SK-N-DZ (cell line): ENCODE results near the gene CACNA1C.

DNA sequence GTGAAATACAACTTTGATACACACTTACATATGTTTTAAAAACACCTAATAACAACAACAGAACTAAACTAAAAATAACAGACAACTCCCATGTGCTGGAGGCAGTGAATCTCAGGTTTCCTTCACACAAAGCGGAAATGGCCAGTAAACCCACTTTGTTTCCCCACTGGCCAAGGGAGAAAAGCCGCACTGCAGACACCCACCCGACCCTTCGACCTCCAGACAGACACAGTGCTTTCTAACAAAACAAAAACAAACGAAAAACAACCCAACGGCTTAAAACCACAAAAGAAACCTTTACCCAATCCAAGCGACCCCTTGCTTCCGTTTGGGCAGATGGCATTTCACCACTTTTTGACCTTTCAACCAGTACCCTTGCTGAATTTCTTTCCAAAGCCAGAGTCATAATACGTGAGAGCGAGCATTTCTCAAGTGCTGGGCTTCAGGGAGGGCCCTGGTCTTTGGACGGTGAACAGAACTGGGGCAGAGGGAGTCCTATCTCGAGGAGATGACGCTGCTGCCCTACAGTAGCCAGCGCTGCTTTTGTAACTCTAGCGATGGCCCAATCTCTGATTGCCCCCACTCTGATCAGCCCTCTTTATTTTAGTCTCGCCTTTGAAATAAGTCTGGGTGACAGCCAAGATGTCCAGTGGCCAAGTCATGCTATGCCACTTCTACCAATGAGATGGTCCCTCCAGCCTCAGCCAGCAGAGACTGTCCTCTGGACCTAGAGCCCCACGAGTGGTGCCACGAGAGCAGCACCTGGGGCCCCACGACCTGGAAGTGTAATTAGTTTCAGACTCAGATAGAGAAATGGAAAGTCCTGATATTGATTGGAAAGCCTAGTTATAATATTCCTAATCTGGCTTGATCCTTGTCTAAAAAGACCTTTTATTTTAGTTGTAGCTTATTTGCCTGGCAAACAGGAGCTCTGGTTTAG, 21.9 kb upstream of the ADIPOR2 start:
RAMPAGE:
- cytosol, long total RNA, result no peak
- nucleus, long total RNA, result no peak

DNA sequence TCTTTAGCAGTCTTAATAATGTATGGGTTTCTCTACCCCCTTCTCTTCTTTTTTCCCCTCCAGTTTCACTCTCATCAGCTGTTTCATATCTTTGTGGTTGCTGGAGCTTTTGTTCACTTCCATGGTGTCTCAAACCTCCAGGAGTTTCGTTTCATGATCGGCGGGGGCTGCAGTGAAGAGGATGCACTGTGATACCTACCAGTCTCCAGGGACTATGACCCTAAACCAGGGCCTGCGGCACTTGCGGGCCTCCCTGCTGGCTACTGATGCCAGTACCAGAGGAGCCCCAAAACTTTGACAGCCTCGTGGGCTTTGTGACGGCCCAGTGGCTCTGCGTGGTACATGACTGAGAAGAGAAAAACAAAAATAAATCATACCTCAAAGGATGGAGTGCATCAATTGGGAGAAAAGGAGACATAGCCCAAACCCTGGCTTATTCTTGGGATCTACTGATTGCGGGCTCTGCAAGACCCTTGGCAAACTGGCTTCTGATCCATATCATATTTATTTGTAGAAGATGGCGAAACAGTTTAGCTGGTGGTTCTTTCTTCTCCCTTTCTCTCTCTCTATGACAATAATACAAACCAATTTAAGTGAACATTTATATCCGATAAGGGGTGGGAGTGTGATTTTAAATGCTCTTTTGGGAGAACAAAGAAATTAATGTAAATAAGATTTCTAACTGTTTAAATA, 34.3 kb upstream of the LRTM2 start:
RAMPAGE:
- cytosol, long total RNA, result no peak
- nucleus, long total RNA, result no peak

DNA sequence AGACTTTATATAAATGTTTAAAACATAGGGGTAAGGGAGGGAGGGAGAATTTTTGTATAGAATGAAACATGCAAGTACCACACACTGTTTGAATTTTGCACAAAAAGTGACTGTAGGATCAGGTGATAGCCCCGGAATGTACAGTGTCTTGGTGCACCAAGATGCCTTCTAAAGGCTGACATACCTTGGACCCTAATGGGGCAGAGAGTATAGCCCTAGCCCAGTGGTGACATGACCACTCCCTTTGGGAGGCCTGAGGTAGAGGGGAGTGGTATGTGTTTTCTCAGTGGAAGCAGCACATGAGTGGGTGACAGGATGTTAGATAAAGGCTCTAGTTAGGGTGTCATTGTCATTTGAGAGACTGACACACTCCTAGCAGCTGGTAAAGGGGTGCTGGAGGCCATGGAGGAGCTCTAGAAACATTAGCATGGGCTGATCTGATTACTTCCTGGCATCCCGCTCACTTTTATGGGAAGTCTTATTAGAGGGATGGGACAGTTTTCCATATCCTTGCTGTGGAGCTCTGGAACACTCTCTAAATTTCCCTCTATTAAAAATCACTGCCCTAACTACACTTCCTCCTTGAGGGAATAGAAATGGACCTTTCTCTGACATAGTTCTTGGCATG, 33.7 kb upstream of the LRTM2 start:
RAMPAGE:
- cytosol, long total RNA, result no peak
- nucleus, long total RNA, result no peak

RAMPAGE:
- cytosol, long total RNA, result no peak
- nucleus, long total RNA, result no peak
Observed at GRCh38 chr12:1796798-1797117, 23.6 kb upstream of the LRTM2 start.

RAMPAGE:
- cytosol, long total RNA, result no peak
- nucleus, long total RNA, result no peak
Observed at GRCh38 chr12:1797118-1797965, 23.0 kb upstream of the LRTM2 start.

RAMPAGE:
- cytosol, long total RNA, result no peak
- nucleus, long total RNA, result no peak
Observed at GRCh38 chr12:1920816-1921440, 2.5 kb upstream of the CACNA2D4 start.

GRCh38 chr12:1936228-1937513, 18.2 kb upstream of the CACNA2D4 start:
RAMPAGE:
- cytosol, long total RNA, result no peak
- nucleus, long total RNA, result no peak

RAMPAGE:
- cytosol, long total RNA, result no peak
- nucleus, long total RNA, result no peak
Observed at GRCh38 chr12:2012213-2012776, 8.0 kb upstream of the DCP1B start.

RAMPAGE:
- cytosol, long total RNA, result no peak
- nucleus, long total RNA, result no peak
Observed at GRCh38 chr12:2051998-2052914, 531 bp upstream of the CACNA1C start.

DNA sequence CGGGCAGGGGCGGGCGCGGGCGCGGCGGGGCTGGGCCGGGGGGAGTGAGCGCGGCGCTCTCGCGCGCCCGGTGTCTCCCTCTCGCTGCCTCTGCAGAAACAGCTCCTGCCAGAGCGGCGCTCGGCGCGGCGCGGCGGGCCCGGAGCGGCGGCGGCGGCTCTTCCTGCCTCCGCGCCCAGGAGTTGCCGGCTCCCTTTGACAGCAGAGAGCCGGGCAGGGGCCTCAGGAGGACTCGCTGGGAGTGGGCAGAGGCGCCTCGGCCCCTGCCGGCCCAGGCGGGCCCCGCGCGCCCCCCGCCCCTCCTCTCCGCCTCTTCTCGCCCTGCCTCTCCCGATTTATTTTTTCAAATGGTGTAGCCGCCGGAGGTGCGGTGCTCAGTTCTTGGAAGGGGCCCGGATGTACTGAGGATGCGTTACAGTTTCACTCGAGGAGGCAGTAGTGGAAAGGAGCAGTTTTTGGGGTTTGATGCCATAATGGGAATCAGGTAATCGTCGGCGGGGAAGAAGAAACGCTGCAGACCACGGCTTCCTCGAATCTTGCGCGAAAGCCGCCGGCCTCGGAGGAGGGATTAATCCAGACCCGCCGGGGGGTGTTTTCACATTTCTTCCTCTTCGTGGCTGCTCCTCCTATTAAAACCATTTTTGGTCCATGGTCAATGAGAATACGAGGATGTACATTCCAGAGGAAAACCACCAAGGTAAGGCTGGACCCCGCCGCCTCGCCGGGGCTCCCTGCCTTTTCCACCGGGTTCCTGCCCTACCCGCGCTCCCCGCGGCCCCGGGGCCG, at the start of gene CACNA1C:
Gene CACNA1C (plus strand): TSS at position 73 of the 786 bp plus-strand sequence.
RAMPAGE:
- cytosol, long total RNA, result no peak
- nucleus, long total RNA, result no peak

RAMPAGE:
- cytosol, long total RNA, result no peak
- nucleus, long total RNA, result no peak
Observed at GRCh38 chr12:2055102-2055488, 2.3 kb downstream of the CACNA1C start.

DNA sequence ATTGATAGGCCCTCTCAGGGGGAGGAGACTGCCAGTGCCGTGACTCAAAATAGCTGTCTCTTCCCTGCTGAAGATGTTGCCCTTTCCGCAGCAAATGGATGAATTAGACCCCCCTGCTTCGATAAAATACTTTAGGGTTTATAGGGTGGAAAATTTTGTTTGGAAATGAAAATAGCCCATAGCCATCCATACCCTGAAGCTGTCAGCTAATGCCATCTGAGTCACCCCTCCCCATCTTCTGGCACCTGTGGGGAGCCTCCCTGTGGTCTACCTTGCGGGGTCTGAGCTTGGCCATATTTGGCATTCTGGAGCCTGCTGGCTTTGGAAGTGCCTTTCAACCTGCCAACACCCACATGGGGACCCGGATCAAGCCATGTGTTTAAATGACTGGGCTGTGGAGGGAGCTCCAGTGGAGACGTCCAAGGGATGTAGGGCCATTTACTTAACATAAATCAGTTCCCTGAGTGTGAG, 21.8 kb downstream of the CACNA1C start:
RAMPAGE:
- cytosol, long total RNA, result no peak
- nucleus, long total RNA, result no peak

GRCh38 chr12:2135663-2136103, 82.9 kb downstream of the CACNA1C start:
RAMPAGE:
- cytosol, long total RNA, result no peak
- nucleus, long total RNA, result no peak

DNA sequence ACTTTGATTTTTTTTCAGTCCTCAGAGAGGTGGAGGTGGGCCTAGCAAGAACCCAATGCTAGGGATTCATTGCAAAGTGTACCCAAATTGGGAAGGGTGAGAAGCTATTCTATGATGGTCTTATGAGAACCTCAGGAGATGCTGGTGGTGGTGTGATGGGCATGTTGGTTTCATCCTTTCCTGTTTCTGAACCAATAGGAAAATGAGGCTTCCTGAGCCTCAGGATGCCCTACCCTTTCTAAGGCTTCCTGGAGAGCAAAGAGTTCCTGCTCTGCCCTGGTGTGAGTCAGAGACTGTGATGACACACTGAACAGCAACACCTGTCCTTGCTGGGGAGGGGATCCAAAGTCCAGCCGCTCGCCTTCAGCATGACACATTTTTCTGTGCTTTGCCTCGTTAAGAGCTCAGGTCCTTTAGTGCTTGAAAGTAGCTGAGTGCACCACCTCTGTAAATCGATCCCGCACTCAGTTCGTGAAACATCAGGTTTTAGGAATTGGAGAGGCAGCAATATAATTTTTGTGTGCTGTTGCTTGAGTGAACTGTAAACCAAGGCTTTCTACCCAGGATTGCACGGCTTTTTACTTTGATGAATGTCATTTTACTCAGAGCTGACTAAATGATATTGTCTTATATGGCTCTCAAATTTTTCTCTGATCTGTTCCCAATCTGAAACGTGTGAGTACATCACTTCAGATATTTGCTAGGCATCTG, 116.1 kb downstream of the CACNA1C start:
RAMPAGE:
- cytosol, long total RNA, result no peak
- nucleus, long total RNA, result no peak

DNA sequence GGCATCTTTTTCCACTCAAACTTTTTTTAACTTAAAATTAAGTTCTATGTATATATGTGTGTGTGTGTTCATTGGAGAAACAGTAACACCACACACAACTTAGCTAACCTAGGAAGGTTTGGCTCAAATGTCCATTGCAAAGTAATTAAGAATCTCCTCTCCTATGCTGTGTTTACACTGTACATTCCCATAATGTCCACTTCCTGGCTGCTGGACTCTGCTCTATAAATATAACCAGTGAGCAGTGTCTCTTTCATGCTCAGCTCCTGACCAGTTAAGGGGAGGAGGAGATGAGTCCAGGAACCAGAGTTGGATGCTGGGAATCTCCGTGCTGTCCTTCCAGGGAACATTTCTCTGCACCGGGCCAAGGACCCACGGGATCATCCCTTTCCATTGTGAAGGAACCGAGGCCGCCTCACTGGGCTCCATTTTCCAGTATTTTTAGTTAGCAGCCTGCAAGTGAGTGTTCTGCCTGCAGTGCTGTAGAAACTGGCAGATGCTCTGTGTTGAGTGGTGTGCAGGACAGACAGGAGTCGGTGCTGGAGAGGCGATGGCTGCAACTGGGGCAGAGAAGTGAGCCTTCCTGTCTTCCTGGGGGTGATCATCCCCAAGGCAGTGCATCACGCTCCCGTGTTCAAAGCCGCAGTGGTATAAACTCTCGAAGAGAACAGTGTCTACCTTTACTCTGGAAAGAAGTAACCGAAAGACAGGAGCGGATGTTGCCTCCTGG, 195.4 kb downstream of the CACNA1C start:
RAMPAGE:
- cytosol, long total RNA, result no peak
- nucleus, long total RNA, result no peak

GRCh38 chr12:2323459-2324226, 270.9 kb downstream of the CACNA1C start:
RAMPAGE:
- cytosol, long total RNA, result no peak
- nucleus, long total RNA, result no peak

RAMPAGE:
- cytosol, long total RNA, result no peak
- nucleus, long total RNA, result no peak
Observed at GRCh38 chr12:2341303-2341748, 288.5 kb downstream of the CACNA1C start.

DNA sequence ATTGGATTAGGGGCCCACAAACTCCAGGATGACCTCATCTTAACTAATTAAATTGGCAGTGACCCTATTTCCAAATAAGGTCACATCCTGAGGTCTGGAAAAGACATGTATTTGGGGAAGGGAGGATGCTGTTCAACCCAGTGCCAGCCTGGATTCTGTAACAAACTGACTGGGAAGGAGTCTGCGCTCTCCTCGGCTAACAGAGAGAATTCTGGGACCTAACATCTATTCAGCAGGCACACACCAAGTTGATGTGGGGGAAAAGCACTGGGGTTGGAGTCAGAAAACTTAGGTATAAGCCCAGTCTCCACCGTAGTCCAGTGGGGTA, 365.6 kb upstream of the FKBP4 start:
RAMPAGE:
- cytosol, long total RNA, result start-site peak on the plus strand centred at position 150 of the sequence, 21 bp wide, 14 and 17 reads in 2 replicates
- nucleus, long total RNA, result start-site peak on the plus strand centred at position 148 of the sequence, 41 bp wide, 74 and 12 reads in 2 replicates

GRCh38 chr12:2450706-2451155, 344.0 kb upstream of the FKBP4 start:
RAMPAGE:
- cytosol, long total RNA, result no peak
- nucleus, long total RNA, result no peak

RAMPAGE:
- cytosol, long total RNA, result no peak
- nucleus, long total RNA, result no peak
Observed at GRCh38 chr12:2795608-2796221, 945 bp downstream of the FKBP4 start.